ENCODE results near the genes CRY2, FREY1, PEX16 and CSTPP1.

DNA sequence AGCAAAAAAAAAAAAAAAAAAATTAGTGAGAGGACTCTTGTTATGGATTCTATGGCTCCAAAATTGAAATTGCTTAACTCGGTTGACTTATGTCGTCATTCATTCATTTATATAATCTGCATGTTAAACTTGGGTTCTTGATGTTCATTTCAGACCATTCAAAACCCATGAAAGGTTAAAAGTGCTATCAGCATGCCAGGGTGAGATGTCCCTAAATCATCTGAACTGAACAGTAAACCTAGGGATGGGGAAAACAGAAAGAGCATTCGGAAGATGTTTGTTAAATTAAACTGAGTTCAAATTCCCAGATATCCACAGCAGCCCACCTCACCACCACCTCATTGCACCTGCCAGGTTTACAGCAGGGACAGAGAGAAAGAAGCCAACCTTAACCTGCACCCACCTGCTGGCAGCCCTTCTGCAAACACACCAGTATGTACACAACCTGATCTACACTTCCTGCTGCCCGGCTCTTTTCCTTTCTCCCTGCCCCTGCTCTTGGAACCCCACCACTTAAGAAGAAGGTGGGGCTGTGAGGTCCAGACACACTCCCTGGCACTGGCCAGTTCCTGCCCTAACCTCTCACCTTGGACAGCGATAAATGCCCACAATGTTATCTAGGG lies 11.0 kb upstream of the SLC35C1 start:
- RRBS, result no CpG with 5 or more reads among the region's 5 CpGs

DNA sequence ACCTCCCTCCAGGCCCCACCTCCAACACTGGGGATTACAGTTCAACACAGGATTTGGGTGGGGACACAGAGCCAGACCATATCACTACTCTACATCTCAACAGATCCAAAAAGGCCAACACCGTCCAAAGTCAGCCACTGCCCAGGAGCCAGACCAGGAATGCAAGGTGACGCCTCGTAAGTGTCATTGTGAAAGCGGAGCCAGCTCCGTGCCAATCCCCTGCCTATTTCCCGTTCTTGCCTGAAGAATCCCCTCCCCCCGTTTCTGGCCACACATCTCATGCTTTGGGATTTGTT lies 6.3 kb upstream of the SLC35C1 start:
- RRBS, result no CpG with 5 or more reads among the region's 7 CpGs

GRCh38 chr11:45847390-45848429 lies at the start of gene CRY2:
Gene CRY2, plus strand, starts transcription at chr11:45847475.
- RRBS, result 1% methylated on average over 27 of the region's 76 CpGs

- RRBS, result no CpG with 5 or more reads among the region's 4 CpGs
Measured at GRCh38 chr11:45873025-45873557, 12.4 kb upstream of the MAPK8IP1 start.

- RRBS, result 21% methylated on average over 7 of the region's 23 CpGs
Measured at GRCh38 chr11:45907003-45907931, at the start of gene FREY1. Gene FREY1, minus strand, starts transcription at chr11:45907271.

DNA sequence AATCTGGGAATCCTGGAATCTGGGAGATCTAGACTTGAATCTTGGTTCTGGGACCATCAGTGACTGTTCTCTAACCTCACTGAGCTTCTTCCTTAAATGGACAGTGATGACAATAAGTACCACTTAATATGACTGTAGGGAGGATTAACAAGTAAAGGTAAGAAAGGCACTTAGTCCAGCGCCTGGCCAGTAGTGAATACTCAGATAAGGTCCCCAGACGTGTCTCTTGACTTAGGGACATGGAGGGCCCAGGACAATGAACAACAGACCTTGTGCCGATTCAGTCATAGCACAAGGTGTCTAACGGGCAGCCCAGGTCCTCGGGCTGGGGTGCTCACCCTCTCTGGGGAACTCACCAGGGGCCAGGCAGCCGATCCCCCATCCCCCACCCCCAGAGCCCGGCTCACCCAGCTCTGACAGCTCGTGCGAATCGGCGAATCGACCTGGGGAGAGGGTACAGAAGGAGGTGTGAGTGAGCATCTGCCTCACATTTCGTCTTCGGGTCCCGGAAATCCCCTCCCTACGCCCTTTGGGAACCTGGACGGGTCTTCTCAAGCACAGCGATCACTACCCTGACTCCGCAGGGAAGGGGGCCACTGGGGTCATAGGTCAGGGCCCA lies 517 bp downstream of the PEX16 start:
- RRBS, result 0% methylated on average over 7 of the region's 19 CpGs

GRCh38 chr11:45917670-45918425 lies at the start of gene PEX16:
Gene PEX16, minus strand, starts transcription at chr11:45917877.
- RRBS, result under 1% methylated on average over 20 of the region's 50 CpGs

DNA sequence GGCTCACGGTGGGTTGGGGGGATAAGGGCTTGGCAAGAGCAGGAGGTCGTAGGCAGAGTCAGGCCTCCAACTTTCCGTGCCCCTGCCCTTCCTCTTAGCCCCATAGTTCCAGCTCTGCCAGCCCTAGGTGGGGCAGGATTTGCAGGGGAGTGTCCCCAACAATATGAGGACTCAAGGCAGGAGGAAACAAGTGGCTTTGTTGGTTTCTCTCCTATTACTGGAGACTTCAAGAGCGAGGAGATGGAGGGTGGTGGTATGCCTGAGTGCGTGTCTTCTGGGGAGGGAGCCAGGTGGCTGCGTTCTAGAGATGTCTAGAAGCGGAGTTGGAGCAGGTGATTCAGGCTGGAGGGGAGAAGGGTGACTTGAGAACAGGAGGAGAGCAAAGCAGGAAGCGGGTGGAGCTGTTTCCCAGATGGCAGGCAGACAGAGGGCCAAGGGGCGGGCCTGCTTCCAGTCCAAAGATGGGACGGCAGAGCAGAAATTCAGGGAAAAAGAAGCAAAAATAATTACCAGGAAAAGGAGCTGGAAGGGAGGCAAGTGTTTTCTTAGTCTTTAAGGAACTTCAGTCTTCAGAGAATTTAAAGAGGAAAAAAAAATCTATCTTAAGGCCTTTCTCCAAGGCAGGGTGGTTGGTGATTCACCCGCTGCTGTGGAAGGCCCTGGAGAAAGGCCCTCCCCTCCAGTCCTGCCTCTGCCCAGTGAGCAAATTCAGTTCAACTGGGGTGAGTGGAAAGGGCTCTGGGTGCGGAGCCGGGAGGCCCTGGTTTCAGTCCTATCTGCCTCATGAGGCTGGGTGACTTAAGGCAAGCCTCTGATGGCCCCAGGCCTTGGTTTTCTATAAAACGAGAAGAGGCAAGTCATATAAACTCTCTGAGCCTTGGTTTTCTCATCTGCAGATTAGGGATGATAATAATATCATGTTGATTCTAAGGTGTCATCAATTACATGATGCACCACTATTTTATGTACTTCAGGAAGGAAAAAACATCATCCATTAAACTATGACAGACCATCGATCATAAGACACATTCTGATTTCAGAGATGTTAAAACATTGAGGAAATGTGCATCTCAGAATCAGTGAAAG lies 4.6 kb upstream of the CREB3L1 start:
- RRBS, result no CpG with 5 or more reads among the region's 15 CpGs

GRCh38 chr11:46277802-46278199 lies 339 bp downstream of the CREB3L1 start:
- RRBS, result 3% methylated on average over 18 of the region's 38 CpGs

GRCh38 chr11:46351599-46352854 lies 4.8 kb downstream of the DGKZ start:
- RRBS, result 23% methylated on average over 11 of the region's 38 CpGs

GRCh38 chr11:46357170-46358153 lies 10.2 kb downstream of the DGKZ start:
- RRBS, result no CpG with 5 or more reads among the region's 18 CpGs

GRCh38 chr11:46672178-46672852 lies 28.1 kb downstream of the ARHGAP1 start:
- RRBS, result no CpG with 5 or more reads among the region's 12 CpGs

GRCh38 chr11:46743402-46744728 lies 24.9 kb downstream of the F2 start:
- RRBS, result no CpG with 5 or more reads among the region's 16 CpGs

DNA sequence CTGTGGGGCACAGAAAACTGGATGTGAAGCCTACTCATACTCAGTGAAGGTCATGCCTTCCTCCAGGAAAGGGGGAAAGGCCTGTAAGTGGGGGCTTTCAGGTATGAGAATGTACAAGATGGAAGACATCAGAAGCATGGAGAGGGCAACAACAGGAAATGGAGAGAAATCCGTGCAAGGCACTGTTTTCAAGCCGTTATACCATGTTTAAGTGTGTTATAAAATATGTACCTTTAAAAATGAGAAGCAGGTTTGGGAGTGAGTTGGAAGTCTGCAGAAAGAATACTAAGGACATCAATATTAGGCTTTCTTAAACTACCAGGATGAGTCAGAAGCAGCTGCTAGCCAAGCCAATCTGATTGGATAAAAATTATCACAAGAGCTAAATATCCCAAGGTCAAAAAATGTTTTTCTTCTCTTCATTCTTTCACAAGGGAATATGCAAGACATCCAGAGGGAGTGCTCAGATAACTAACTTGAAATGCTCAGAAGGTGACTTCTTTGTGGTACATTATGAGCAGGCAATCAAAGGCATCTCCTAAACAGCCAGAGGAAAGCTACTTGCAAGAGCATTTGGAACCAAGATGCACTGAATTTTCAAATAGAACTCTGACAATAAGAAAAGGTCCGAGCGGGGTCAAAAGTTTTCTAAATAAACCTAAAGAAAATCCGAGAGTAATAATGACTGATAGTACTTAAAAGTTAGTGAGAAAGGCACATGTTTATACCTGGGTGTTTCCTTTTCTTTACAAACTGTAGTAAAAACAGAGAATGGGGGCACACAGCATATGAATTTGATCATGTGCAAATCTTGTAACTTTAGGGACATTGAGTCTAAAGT lies 19.3 kb upstream of the CKAP5 start:
- RRBS, result no CpG with 5 or more reads among the region's 5 CpGs

DNA sequence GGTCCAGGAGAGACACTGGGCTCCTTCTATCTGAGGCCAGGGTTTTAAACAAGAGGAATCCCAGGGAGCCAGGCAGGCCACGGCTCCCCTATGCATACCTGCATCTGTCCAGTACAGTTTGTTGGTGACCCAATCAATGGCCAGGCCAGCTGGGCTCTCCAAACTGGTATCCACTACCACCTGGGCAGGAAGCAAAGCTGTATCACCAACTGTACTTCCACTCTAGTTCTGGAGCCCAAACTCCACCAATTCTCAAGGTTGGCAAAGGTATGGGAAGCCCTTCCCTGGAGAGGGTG lies 32.4 kb downstream of the LRP4 start:
- RRBS, result no CpG with 5 or more reads among the region's 1 CpG

DNA sequence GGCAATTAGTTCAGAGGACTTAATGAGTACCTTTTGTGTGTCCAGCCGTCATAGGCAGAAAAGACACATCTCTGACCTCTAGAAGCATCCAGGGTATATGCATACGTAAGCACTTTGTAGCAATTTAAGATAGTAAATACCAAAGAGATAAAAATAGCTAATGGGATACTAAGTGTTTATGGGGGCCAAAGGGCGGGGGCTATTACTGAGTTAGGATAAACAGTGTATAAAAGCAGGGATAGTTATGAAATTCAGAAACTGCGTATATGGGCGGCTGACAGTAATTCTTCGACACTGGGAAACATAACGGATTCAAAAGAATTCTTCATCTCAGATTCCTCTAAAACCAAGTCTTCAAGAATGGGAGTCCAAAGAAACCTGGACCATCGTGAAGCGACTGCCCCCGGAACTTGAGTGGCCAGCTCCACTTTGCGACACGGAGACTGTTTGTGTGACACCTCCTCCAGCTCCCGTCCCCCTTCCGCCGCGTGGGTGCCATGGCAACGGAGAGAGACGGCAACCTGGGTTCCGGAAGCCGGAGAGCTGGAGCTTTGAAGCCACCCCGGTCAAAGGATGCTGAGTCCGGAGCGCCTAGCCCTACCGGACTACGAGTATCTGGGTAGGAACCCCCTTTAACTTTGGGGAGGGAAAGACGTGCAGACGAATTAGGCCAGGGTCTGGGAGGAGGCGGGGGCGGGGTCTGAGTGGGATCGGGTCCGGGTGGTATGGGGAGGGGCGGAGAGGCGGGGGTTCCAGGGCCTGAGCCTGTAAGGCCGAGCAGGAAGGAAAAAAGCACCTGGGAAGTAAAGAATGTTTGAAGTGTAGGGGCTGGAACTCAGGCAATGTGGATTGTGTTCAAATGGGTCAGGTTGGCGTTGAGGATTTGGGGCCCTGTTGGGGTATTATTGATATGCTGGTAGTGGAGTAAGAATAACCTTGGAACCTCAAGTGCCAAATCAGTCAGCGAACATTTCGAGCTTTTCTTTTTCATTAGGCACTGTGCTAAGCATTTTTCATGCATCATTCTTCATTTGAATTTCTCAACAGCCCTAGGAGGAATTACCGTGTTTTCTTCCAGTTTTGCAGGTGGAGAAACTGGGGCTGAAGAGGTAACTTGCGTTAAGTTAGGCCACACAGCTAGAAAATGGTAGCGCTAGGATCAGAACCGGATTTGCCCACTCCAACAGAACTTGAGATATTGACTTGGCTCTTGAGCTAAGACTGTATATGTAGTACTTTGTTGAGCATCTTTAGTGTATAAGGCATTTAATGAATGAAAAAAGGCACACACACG lies at the start of gene CSTPP1:
CSTPP1 (plus strand) TSS at position 529 of the 1,294 bp plus-strand sequence.
- RRBS, result 0% methylated on average over 2 of the region's 42 CpGs

DNA sequence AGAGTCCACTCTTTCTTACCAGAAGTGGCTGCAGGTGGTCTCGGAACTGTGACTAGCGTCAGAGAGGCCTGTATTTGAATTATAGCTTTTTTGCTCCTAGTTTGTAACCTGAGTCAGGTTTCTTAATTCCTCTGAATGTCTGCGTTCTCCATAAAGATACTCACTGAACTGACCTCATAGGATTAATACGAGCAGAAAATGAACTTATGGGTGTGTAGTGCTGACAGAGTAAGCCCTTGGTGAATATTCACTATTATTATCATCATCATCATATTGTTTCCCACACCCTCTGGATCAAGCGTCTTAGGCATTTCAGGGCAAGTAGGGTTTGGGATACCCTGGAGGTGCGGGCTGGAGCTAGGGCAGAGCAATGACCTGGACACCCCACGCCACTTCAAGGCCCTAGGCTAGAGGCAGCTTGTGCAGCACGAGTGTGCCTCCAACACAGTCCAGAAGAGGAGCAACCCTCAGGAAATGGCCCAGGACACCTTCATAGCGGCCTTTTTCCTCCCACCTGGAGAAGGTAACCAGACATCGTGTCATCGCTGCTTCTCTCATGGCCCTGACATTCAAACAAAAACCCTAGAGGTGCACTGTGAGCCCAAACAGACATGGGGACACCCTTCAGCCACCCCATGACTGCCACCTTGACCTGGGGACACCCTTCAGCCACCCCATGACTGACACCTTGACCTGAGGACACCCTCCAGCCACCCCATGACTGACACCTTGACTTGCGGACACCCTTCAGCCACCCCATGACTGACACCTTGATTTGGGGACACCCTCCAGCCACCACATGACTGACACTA lies 28.8 kb downstream of the ARFGAP2 start:
- RRBS, result no CpG with 5 or more reads among the region's 12 CpGs

- RRBS, result no CpG with 5 or more reads among the region's 8 CpGs
Measured at GRCh38 chr11:47154662-47155129, 22.0 kb downstream of the ARFGAP2 start.

DNA sequence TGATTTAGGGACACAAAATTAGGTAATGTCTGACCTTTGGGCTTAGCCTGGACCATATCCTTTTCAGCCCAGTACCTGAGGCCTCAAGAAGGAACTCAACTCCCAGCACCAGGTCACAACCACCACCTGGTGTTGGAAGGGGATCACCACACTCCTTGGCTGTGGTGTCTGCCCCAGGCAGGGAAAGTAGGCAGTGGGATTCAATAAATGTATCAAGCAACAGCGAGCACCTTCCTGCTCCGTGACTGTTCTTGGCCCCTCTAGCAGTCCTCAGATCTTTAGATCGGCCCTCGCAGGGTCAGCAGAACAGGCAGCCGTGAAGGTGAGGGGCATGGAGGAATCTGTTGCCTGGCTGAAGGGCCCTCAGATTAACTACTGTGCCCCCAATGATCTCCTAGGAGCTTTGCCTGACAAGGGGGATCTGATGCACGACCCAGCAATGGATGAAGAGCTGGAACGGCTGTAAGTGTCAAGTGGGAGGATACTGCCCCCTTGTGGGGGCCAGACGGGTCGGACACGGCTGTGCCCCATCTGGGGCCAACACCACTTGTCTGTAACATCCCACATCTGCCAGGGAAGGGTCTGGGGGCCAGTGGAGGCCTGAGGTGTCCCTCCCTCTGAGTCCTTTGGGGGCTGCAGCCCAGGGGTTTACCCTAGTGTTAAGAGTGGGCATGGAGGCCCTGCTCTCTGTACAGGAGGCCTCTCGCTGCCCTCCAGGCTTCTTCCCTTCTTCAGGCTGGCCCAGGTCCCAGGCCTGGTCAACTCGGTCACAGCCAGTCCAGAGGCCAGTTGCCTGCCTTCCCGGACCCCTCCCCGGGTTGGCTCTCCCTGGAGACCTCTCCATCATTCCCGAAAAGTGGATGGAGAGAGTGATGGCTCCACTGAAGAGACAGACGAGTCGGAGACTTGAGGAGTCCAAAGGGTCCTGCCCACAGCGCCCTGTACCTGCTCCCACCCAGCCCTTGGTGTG lies 15.7 kb downstream of the ARFGAP2 start:
- RRBS, result no CpG with 5 or more reads among the region's 18 CpGs

DNA sequence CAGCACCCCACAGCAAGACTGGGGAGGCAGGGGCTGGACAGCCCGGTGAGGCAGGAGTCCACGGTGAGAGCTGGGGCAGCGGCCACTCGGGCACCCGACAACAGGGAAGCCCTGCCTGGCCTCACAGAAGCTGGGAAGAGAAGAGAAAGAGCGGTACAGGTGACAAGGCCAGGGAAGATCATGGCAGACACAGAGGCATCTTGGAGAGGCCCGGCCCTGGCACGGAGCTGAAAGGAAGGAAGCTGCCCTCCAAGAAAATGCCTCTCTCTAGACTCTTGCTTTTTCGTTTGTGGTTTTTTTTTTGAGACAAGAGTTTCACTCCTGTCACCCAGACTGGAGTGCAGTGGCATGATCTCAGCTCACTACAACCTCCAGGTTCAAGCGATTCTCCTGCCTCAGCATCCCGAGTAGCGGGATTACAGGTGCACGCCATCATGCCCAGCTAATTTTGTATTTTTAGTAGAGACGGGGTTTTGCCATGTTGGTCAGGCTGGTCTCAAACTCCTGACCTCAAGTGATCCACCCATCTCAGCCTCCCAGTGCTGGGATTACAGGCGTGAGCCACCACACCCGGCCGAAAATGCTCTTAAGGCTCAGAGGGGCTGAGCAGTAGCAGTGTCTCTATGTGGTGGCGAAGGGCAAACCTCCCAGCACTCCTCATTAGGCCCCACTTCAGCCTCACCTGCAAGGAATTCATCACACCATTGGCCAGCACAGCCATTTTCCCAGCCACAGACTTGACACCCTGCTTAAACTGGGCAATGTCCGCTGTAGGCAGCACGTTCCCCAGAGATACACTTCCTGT lies 10.9 kb downstream of the ARFGAP2 start:
- RRBS, result no CpG with 5 or more reads among the region's 20 CpGs